Metastatic Liver Carcinoma in the Lung (tissue), 2 donors: ENCODE data around the genes SIRT7 and DUS1L.

DNA sequence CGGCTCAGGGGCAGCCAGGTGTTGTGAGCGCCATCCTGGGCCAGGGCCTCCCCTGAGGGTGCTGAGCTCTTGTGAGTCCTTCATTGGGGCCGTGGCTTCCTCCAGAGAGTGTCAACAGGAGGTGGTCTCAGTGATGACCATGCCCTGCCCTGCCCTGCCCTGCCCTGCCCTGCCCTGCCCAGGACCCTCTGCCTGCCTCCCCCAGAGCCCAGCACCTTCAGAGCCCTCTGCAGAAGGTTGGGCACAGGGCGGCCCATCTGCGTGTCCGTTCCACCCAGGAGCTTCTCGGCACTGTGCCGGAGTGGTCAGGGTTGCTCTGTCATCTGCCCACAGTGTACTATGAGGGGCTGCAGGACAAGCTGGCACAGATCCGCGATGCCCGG, 7.2 kb upstream of the MRPL12 start:
- PRO-cap, 2 experiments = no peak in any of the 2 experiments

- PRO-cap, 2 experiments = peak in 1 of 2 experiments; most common plus-strand start chr17:81727454 (in 1); most common minus-strand start chr17:81727284 (in 1)
These were observed 15.3 kb downstream of the SLC25A10 start for GRCh38 chr17:81727109-81727975.

DNA sequence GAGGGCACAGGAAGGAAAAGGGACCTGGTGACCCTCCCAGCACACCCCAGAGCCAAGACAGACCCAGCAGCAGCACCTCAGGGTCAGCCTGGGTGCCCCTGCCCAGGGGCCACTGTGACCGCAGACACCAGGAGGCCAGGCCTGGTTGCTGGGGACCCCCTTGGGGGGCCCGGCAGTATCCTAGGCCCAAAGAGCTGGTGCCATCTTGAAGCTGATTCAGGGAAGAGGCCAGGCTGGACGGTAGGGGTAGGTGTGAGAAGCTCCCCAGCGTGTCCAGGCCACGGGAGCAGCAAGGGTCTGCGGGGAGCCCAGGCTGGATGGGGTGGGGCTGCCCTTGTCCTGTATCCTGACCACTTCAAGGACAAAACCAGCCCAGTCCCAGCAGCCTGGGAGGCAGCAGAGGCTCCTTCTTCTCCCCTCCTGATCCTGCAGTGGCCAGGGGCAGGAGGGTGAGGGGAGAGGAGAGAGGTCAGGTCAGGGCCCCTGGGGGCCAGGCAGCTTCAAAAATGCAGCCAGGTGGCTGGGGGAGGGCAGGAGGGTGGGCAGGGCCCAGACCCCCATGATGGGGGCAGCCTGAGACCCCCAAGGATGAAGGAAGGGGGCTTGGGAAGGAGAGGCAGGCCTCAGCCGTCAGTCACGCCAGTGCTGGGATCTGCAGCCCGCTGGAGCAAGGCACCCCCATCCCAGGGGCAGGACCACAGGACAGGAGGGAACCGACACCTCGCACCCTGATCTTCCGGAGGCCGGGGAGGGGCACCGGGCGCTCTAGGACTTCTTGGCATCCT, 10.4 kb downstream of the MCRIP1 start:
- PRO-cap, 2 experiments = no peak in any of the 2 experiments

- PRO-cap, 2 experiments = no peak in any of the 2 experiments
These were observed 8.1 kb upstream of the PPP1R27 start for GRCh38 chr17:81842972-81843381.

DNA sequence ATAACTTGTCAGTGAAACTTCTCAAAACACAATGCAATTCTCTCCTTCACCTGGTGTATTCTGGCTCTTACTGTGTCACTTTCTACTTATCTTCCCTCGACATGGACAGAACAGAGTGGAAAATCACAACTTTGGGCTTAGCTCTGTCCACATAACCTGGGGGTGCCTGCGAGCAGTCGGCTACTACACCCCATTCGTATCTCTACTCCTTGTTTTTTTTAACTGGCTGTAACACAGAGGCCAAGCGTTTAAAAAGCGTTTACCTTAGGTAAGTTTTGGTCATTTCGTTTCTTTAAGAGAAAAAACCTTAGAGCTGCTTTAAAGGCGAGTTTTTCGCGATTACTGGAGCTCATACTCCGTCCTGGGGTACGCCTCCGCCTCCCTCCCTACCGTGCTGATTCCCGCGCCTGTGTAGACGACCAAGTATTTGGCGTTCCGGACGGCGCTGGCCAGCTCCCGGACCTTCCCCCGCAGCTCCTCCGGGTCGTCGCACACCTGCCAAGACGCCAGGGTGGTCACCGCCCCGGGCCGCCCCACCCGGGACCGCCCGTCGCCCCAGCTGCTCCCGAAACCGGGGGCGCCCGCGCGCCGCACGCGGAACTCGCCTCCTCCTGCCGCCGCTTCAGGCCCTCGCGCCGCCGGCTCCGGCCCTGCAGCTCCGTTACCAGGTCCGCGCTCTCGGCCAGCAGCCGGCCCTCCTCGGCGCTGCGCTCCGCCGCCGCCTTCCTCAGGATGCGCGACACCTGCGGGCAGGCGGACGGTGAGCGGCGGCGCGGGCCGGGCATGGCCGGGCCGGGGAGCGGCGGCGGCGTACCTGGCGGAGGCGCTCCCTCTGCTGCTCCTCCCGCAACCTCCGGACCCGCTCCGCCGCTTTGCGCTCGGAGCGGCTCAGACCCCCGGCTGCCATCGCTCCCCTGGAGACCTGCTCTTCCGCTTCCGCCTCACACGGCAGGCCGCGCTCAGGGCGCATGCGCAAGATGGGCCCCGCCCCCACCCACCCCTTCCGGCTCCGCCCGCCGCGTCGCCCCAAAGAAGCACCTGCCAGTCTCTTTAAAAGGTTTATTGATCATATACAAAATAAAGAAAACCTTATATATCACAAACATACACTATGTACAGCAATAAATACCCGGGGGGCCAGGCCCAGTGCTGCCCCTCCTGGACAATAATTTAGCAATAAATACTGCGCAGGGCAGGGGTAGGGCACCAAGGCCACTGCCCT, at the start of gene SIRT7:
Gene SIRT7, minus strand, starts transcription at position 952 of the 1,222 bp plus-strand sequence.
- PRO-cap, 2 experiments = peak in 2 of 2 experiments; most common minus-strand start position 916 of the sequence (in 1)

DNA sequence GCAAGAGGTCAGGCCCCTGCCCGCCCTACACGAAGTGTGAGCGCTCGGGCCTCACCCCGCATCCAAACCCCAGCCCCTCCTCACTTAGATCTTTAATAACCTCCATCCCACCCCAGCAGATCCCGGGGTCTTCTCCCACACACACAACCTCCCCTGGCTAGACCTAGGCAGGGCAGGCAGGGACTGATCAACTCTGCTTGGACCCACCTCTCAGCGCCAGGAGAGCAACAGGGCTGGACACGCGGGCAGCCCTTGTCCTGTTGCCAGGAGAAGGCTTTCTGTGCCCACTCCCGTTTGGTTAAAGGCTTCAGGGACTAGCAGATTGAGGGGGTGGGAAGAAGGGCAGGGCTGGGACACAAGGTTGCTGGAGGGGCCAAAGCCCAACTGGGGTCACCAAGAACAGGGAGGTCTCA, 477 bp upstream of the SIRT7 start:
- PRO-cap, 2 experiments = no peak in any of the 2 experiments

DNA sequence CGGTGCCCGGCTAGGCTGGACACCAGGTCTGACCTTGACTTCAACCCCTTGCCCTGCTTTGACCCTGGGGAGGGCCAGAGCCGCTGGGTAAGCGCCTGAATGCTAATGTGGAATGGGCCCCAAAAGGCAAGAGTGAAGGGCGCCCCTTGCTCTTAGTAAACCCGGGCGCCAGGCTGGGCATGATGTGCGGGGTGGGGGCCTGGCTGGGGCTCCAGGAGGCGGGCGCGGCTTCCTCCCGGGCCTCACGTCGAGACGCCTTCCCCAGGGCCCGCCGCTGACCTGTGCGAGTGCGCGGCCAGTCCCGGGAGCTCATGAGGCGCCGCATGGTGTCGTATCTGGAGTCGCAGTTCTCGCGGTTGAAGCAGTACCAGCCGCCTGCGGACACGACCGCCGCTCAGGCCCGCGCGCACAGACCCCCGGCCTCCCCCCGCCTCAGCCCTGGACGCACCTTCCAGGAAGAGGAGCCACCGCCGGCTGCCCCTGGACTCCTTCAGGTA, 1.7 kb downstream of the NOTUM start:
- PRO-cap, 2 experiments = no peak in any of the 2 experiments

DNA sequence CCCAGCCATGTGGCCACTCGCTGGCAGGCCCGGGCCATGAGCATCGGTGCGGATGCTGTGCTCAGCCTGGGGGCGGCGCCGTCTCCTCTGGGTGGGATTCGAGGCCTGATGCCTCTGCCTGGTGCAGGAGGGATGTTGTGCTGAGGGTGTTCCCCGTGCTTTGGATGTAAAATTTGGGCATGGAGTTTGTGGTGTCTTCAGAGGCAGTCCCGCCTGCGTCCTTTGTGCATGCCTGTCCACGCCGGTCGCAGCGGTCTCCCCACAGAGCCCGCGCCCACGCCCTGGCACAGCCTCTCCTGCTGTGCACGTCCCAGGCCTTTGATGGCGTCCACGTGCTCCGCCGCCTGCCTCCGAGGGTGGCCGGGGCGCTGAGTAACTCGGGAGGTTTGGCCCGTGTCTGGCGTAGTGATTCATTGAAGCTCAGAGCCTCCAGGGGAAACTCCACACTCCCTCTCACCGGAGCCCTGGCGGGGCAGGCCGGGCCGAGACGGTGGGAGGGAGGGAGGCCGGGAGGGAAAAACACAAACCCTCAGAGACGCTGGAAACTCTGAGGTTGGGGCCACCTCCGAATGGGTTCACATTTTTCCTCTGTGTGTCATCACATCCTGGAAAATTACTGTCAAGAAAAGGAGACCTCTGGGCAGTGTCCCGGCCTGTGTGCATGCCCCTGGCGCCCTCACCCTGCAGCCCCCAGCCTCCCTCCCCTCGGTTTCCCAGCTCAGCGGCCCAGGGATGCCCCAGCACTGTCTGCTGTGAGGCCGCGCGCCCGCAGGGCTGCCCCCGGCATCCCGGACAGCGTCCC, 19.0 kb downstream of the CENPX start:
- PRO-cap, 2 experiments = no peak in any of the 2 experiments

DNA sequence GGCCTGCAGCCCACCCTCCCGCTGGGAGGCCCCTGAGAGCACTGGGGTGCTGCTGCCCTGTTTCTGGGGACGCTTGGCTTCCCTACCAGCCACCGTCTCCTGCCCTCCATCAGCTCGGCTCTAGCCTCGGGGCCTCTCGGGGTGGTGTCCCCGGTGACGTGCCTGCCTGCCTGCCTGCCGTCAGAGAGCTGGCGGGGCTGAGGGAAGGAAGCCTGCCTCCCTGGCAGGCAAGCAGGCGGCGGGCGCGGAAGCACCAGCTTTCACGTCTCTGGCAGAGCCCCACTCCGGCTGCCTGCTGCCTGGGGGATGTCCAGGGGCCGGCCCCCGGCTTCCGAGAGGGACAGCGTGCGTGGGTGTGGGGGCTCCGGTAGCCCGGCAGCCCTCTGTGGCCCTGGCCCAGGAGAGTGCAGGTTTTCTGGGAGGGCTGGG, 9.3 kb downstream of the CENPX start:
- PRO-cap, 2 experiments = no peak in any of the 2 experiments

GRCh38 chr17:82065325-82066198, at the start of gene DUS1L:
Gene DUS1L, minus strand, starts transcription at chr17:82065804.
- PRO-cap, 2 experiments = peak in 2 of 2 experiments; most common plus-strand start chr17:82065891 (in 1); most common minus-strand start chr17:82065804 (in 2)

DNA sequence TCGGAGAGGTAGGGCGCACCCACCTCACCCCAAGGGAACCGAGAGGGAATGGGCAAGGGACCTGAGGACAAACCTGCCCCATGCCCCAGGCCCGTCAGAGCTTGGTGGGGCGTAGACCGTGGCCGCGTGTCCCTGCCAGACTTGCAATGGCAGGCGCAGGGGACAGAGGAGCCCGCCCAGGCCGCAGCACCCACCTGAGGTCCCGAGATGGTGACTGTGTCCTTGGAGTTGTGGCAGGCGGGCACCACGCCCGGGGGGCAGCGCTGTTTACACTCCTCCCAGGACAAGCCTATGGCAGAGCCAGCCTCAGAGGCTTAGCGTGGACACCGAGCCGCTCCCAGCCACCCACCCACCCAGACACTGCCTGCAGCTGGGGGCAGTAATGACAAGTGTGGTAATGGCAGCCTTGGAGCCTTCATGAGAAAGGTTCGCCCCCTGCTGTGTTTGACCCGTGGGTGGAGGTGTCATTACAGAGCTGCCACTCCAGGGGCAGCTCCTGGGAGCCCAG, 8.5 kb downstream of the FASN start:
- PRO-cap, 2 experiments = no peak in any of the 2 experiments

DNA sequence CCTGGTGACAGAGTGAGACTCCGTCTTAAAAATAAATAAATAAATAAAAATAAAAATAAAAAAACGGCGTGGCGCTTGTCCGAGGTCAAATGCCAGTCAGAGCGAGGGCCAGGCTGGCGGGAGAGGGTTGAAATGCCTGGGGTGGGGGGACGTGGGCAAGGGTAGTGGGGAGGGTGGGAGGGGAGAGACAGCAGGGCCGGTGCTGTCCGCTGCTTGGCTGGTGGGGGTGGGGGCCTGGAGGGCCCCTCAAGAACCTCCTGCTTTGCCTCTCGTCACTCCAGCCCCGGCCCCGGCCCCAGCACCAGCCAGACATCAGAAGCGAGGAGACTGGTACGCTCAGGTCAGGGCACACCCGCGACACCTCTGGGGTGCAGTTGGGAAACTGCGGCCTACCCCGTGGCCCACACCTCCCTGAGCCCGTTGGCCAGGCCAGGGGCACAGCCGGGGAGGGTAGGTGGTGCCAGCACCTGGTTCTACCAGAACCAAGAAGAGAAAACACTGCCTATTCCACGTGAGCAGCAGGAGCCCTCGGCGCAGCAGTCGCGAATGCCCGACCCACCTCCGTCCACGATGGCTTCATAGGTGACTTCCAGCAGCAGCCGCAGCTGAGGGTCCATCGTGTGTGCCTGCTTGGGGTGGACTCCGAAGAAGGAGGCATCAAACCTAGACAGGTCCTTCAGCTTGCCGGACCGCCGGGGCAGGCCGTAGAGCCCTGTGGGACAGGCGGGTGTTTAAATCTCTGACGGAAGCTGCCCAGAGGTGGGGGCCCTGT, 3.1 kb downstream of the FASN start:
- PRO-cap, 2 experiments = no peak in any of the 2 experiments

- PRO-cap, 2 experiments = peak in 1 of 2 experiments; most common plus-strand start chr17:82110559 (in 1); most common minus-strand start chr17:82110436 (in 1)
These were observed 12.3 kb upstream of the FASN start for GRCh38 chr17:82110222-82110794.

DNA sequence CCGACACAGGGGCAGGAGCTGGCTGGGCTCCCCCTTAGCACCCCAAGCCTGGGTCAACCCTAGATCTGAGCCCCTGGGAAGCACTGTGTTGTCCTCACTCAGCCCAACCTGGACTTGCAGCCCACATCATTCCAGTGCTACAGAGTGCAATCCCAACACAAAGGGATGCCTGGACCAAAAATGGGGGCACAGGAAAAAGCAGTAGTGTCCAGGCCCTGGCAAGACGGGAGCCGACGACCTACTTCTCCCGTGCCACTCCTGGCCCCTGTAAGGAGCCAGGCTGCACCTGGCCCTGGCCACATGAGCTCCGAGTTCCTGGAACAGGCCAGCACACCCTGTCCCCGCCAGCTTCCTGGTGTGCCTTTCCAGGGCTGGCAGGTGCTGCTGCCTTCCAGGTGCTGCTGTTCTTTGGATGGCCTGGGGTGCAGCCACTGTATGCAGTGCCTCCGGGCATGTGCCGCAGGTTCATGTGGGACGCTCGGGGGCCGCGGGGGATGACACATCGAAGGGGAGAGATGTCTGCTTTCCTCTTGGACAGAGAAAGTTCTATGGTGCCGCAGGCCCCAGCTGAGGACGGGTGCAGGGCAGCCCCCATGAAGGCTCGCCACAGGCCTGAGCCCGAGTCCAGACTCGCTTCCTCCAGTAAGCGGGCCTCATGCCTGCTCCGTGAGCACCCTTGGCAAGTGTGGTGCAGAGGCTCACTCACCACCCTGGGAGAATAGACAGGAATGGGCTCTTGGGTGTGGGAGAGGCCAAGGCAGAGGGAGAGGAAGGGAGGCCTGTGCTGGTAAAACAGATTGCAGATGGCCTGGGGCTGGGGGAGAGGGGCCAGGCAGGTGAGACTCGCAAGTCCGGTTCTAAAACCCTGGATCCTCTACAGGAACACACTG, 54.6 kb upstream of the FASN start:
- PRO-cap, 2 experiments = peak in 1 of 2 experiments; most common minus-strand start position 267 of the sequence (in 1)

GRCh38 chr17:82213042-82214054, 706 bp upstream of the CCDC57 start:
- PRO-cap, 2 experiments = peak in 1 of 2 experiments; most common plus-strand start chr17:82213691 (in 1); most common minus-strand start chr17:82213588 (in 1)

GRCh38 chr17:82222789-82223298, 6.0 kb upstream of the SLC16A3 start:
- PRO-cap, 2 experiments = no peak in any of the 2 experiments

DNA sequence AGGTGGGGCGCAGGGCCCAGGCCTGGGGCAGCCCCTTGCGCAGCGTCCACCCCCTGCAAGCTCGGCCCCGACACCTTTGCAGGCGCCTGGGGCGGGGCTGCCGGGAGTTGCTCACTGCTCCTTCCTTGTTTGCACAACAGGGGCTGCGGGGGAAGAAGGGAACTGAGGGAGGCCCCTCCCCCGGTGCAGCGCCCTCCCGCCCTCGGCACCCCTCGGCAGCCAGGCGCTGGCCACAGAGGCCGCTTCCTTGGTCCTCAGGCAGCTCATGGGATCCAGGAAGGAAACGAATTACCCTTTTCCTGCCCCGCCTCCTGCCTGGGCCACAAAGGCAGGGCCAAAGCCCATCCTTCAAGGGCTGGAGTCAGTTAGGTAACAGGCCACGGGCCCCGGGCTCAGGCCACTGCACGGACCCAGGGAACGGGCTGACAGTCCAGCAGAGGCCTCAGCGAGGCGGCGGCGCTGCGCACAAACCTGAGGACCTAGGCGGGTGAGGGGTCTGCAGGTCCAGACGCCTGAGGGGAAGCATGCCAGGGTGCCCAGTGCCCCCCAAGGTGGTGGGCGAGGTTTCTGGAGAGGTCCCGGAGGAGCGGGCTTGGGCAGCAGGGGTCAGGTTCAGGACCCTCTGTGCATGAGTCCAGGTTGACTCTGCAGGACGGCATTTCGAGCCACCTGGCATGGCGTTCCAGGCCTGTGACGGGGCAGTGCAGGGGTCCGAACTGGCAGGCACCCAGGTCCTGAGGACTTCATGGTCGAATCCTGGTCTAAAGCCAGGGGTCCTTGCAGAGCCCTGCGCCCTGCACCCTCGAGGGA, 3.2 kb downstream of the SLC16A3 start:
- PRO-cap, 2 experiments = peak in 2 of 2 experiments; most common plus-strand start position 364 of the sequence (in 1); most common minus-strand start position 72 of the sequence (in 1)

DNA sequence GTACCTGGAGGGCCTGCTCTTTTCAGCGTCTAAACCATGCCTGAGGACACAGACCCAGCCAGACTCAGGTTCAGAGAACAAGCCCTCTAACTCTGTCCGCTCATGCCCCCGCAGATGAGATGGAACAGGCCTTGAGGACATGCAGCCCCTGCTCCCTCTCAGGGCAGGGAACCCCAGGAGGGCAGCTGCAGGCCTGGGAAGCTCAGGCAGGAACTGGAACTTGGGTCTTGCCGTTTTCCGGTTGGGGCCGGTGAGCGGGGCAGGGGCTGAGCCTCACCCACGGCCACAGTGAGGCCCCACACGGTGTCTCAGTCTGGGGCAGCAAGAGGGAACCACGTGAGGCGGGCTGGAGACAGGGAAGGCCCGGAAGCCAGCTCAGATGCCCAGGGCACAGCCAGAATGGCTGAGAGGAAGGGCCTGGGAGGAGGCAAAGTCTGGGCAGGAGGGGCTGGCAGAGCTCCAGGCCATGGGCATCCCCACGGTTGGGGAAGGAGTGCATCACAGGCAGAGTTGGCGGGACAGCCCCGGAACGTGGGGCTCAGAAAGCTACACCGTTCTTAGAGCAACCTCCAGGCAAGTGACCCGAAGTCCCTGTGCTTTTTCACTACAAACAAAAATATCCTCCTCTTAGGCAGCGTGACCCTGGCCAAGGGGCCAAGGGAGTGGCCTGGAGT, 12.7 kb downstream of the SLC16A3 start:
- PRO-cap, 2 experiments = peak in 1 of 2 experiments; most common plus-strand start position 507 of the sequence (in 1); most common minus-strand start position 315 of the sequence (in 1)

- PRO-cap, 2 experiments = no peak in any of the 2 experiments
These were observed 16.9 kb downstream of the SLC16A3 start for GRCh38 chr17:82245538-82246346.

GRCh38 chr17:82248141-82249207, 19.6 kb downstream of the SLC16A3 start:
- PRO-cap, 2 experiments = no peak in any of the 2 experiments